A375 (cell line): ENCODE measurements around the genes PRR19, MEGF8, PSG8 and PINLYP.

DNA sequence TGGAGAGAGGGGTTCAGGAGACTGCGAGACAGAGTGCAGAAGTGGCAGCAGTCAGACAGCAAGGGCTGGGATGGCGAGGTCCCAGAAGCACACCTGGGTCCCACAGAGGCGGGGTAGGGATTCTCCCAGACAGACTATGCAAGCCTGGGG lies 2.1 kb downstream of the ERF start:
- RAMPAGE, long total RNA, result no peak

DNA sequence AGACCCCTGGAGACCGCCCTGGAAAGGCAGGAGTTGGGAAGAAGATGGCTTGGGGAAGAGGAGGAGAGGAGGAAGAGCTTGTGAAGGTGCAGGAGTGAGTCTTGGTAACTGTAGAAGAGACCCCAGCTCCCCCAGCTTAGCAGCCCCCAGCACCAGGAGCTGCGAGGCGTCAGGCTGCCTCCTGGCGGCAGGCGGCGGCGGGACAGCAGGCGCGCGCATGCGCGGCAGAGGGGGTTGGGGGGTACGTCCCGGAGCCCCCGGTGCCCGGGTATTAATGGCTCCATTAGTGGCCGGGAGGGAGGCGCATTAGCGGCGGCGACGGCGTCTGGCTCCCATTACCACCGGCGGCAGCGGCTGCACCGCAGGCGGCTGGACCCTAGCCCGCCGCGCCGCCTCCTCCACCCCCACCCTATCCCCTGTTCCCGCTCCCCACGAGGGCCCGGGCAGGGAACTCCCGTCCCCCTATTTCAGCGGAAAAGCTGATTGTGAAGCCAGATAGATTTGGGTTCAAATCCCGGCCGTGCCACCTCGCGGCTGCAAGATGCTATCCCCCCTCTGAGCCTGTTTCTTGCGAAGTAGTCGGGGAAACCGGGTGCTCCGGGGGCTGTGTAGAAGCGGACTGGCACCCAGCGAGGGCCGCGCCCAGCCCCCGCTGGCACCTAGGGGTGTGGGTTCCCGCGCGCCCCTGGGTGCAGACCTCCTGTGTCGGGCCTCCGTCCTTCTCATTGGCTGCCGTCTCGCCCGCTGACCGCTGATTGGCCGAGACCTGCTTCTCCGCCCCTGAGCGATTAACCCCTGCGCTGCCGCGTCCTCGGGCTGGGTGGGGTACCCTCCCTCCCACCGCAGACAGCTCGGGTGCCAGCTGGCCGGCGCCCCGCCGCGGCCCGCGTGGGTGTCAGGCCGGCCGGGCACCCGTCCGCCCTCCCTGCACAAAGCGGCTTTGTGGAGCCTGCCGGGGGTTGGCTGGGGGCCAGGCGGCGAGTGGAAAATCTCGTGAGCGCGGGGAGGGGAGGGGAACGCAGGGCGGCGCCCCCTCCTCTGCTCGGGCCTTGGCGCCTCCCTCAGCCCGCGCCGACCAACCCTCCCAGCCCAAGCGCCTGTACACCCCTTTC lies 11.1 kb downstream of the CIC start:
- RAMPAGE, long total RNA, result no peak

DNA sequence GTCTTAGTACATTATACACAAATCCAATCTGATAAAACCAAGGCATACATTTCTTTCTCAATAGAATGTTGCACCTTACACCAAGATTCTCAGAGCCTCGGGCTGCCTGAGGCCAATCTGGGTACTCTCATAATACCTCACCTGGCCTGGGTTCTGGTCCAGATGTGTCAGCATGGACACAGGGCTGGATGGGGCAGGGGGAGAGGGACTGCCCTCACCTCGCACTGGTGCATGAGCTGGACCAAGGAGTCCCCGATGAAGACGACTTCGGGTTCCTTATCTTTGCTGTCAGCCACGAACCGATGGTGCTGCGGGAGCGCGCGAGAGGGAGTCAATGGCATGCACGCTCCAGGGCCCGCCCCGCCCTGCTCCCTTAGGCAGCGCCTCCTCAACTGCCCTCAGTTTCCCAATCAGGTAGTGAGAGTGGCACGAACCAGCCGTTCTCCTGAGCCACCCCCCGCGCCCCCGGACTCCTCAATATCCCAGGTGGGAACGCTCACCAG lies at the start of gene PRR19:
Gene PRR19 (plus strand): TSS at position 401 of the 503 bp plus-strand sequence.
- RAMPAGE, long total RNA, result no peak

DNA sequence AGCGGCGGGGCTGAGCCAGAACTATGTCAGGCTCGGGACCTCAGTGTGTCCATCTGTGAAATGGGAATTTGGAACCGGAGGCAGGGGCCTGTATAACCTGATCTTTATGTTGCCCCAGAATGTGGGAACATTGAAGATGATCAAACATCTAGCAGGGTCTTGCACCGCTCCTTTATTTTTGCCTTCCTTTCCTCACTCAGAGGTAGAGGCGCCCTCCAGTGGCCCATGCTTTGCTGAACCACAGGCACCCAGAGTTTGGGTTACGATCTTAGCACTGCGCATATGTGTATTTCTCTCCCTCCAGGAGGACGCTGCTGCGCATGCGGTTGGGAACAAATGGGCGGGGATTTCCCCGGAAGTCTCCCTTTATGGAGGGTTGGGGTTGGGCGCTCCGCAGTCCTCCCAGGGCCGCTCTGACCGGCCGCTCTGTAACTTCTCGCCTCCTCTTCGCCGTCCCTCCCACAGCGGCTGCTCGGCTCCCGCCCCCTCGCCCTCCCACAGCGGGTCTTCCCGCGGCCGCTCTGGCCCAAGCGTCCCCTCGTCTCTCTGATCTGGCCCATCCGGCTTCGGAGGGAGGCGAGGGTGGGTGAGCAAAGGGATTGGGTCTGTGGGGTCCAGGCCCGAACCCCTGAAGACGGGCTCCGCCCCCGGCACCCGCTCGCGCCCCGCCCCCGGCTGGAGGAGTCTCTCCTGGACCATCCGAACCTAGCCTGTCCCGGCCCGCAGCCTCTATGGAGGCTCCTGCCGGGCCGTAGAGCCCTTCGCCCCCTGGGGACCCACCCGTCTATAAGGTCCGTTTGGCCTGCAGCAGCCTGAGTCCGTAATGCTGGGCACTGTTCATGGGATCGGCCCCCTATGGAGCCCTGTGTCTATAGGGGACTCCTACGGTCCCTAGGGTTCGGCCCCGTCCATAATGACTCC lies at the start of gene MEGF8:
Gene MEGF8 (plus strand): TSS at position 541 of the 921 bp plus-strand sequence.
- RAMPAGE, long total RNA, result no peak

- RAMPAGE, long total RNA, result no peak
Measured at GRCh38 chr19:42397007-42398284, 7.3 kb upstream of the CNFN start.

DNA sequence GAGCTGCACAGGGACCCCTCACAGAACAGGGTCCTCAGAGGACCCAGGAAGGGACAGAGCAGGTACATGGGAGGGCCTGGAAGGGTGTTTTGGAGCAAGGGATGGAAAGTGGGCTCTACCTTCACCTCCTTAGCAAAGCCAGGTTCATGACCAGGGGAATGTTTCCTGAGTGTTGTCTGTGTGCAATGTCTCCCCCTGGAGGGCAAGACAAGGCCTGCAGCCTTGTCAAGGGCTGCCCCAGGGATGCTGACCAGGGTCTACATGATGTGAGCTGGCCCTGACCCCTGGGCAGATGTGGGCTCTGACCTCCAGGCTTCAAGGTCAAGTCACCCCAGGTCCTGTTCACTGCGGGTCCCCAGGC lies 946 bp upstream of the CEACAM1 start:
- RAMPAGE, long total RNA, result no peak

DNA sequence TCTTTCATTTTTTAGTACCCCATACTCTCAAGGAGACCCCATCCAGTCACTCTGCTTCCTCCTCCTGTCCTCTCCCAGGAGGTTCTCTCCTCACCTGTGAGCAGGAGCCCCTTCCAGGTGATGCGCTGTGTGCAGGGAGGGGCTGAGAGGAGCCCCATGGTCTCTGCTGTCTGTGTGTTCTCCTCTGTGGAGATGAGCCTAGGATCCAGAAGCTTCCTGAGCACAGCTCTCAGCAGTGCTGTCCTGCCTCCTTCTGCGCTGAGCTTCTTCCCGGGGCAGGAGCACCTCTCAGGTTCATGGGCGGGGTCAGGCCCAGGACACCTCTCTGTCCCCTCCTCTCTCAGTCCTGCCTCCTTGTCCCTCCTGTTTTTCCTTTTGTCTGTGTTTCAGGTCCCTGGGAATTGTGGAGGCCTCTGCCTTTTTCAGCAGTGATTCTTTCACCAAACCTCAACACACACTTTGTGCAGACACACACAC lies at the start of gene PSG8:
Gene PSG8 (minus strand): TSS at position 255 of the 477 bp plus-strand sequence.
- RAMPAGE, long total RNA, result no peak

DNA sequence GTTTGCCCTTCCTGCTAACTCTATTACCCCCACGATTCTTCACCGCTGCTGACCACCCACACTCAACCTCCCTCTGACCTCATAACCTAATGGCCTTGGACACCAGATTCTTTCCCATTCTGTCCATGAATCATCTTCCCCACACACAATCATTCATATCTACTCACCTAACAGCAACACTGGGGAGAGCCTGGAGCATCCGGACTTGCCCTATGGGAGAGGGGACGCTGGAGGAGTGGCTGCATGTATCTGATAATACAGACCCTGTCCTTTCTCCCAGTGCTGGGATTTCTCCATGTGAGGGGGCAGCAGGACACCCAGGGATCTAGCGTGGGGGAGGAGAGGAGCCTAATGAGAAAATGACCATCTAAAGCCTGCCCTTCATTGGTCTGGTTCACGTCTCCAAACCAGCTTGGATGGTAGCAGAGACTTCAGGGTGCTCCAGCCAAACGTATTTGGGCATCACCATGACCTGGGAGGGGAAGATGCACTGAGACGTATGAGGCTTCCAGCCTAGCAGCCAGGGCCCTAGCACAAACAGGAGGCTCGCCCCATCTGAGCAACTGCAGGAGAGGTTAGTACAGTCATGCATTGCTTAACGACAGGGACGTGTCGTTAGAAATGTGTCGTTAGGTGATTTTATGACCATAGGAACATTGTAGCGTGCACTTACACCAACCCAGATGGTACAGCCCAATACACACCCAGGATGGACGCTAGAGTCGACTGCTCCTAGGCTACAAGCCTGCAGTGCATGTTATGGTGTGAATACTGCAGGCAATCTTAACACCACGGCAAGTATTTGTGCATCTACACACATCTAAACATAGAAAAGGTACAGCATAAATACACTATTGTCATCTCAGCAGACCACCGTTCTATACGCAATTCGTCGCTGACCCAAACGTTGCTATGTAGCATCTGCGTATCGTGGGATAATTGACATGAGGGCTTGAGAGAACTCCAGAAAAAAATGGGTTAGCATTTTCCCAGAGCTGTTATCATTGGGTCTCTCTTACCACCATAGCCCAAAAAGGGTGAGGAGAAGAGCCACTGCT lies 9.1 kb downstream of the CD177 start:
- RAMPAGE, long total RNA, result no peak

DNA sequence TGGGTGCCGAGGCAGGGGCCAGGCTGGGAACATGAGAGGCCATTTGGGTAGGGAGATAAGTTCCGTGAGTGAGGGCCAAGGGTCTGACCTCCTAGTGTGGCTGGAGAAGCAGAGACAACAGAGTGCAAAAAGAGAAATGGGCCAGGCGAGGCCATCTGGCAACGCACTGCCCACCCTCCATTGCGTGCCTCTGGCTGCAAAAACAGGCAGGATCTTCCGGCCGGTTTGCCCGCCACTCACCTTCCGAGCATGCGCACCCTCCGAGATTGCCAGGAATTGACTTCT lies 262 bp upstream of the TEX101 start:
- RAMPAGE, long total RNA, result no peak

- RAMPAGE, long total RNA, result no peak
Measured at GRCh38 chr19:43575370-43576450, at the start of gene PINLYP. Gene PINLYP, plus strand, starts transcription at chr19:43575801.

DNA sequence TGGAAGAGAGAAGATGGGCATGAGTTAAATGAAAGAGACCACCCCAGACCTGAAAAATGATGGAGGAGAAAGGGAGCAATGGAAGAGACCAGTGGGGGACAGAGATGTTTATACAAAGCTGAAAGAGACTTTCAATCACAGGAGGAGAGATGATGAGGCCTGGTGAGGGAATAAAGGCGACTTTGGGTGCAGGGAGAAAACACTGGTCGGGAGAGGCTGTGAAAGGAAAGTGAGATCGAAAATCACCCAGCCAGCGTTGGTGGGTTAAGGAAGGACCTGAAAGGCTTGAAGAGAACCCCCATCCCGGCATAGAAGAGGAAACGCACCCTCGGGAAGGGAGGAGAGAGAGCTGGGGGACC lies 4.3 kb downstream of the PINLYP start:
- RAMPAGE, long total RNA, result no peak

DNA sequence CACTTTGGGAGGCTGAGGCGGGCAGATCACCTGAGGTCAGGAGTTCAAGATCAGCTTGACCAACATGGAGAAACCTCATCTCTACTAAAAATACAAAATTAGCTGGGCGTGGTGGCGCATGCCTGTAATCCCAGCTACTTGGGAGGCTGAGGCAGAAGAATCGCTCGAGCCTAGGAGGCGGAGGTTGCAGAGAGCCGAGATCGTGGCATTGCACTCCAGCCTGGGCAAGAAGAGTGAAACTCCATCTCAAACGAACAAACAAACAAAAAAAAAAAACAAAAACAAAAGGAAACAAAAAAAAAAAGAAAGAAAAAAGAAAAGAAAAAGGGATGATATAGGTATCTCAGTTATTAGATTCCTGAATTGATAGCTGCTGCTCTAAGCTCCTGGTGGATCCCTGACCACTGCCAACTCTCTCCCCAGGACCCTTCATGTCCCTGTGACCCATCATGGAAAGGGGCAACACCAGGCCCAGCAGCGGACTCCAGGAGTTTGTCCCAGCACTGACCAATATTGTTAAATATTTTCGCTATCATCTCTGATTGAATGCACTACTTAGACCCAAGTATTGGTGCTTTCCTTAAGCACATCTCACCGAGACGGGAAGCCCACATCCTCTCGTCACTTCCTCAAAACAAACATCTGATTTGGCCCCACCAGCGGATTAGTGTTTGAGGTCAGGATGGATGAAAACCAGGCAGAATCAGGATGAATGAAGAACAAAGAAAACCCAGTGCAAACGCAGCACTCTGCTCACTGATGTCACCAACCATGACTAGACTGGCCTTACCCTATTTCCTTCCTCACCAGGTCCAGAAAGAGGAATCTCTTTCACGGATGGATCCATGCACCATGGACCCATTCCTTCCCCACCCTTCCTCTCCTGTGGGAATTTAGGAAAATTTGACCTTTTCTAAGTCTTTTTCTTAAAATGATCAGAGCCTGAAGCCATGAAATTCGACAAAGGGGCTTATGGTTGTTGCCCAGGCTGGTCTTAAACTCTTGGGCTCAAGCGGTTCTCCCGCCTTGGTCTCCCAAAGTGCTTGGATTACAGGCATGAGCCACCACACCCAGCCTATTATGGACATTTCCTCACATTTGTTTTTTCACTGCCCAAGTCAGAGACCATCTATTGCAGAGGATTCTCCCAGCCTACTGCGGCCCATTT lies 6.1 kb downstream of the PLAUR start:
- RAMPAGE, long total RNA, result no peak

GRCh38 chr19:43700849-43701889 lies 14.7 kb upstream of the IRGC start:
- RAMPAGE, long total RNA, result no peak

GRCh38 chr19:44260167-44260864 lies 630 bp downstream of the ZNF233 start:
- RAMPAGE, long total RNA, result no peak

DNA sequence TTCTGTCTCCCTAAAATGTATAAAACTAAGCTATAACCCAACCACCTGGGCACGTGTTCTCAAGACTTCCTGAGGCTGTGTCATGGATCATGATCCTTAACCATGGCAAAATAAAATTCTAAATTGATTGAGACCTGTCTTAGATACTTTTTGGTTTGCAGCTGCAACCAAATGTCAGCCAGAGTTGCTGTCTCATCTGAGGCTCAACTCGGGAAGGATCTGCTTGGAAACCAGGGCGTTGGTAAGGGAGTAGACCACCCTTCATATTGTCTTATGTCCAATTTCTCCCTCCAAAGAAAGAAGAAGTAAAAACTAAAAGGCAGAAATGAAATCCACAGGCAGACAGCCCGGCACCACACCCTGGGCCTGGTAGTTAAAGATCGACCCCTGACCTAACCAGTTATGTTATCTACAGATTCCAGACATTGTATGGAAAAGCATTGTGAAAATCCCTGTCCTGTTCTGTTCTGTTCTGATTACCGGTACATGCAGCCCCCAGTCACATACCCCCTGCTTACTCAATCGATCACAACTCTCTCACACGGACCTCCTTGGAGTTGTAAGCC lies 23.0 kb upstream of the IGSF23 start:
- RAMPAGE, long total RNA, result no peak

DNA sequence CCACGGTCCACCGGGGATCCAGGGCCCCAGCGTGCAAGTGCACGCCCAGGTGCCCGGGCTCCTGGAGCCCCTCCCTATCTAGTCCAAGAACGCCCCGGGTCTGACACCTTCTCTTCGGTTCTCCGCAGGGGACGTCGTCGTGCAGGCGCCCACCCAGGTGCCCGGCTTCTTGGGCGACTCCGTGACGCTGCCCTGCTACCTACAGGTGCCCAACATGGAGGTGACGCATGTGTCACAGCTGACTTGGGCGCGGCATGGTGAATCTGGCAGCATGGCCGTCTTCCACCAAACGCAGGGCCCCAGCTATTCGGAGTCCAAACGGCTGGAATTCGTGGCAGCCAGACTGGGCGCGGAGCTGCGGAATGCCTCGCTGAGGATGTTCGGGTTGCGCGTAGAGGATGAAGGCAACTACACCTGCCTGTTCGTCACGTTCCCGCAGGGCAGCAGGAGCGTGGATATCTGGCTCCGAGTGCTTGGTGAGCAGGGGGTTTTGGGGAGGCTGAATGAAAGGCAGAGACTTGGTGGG lies 3.4 kb downstream of the PVR start:
- RAMPAGE, long total RNA, result no peak

DNA sequence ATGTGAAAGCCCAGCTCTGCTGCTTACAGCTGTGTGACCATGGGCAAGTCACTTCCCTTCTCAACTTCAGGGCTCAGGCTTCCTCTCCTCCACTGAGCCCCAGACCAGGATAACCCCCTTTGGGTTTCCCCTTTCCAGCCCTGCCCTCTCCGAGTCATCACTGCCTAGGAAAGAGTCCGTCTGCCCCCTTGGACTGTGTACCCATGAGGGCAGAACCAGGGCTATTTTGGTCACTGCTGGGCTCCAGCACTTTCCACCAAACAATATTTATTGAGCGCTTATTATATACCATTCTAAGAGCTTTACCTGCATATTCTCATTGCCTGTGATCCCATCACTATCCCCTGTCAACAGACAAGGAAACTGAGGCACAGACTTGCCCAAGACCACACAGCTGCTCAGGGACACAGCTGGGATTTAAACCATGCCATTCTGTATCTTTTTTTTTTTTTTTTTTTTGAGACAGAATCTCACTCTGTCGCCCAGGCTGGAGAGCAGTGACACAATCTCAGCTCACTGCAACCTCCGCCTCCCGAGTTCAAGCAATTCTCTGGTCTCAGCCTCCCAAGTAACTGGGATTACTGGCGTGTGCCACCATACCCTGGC lies 5.4 kb downstream of the PVR start:
- RAMPAGE, long total RNA, result no peak

DNA sequence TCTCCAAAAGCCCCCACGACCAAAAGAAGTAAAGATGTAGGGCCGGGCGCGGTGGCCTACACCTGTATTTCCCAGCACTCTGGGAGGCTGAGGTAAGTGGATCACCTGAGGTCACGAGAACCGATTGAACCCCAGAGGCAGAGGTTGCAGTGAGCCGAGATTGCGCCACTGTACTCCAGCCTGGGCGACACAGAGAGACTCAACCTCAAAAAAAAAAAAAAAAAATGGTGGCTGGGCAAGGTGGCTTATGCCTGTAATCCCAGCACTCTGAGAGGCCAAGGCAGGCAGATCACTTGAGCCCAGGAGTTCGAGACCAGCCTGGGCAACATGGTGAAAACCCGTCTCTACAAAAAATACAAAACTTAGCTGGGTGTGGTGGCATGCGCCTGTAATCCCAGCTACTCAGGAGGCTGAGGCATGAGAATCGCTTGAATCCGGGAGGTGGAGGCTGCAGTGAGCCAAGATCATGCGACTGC lies 21.9 kb upstream of the BCL3 start:
- RAMPAGE, long total RNA, result no peak

DNA sequence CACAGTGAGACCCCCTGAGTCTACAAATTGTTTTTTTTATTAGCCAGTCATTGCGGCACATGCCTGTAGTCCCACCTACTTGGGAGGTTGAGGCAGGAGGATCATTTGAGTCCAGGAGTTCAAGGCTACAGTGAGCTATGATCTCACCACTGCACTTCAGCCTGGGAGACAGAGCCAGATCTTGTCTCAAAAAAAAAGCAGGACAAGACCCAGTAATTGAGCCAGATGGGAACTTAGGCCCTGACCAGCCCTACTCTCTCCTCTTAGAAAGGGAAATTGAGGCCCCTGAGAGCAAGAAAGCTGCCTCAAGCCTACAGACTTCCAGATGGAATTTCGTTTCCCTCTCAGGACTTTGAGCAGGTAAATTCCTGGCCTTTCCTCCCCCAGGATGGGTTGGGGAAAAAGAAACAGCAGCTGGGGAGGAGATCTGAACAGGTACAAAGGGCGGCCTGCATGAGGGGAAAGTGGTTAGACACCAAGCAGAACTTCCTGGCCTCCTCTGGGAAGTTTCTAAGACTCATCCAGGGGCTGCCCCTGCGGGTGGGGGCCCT lies 3.7 kb upstream of the BCL3 start:
- RAMPAGE, long total RNA, result no peak

DNA sequence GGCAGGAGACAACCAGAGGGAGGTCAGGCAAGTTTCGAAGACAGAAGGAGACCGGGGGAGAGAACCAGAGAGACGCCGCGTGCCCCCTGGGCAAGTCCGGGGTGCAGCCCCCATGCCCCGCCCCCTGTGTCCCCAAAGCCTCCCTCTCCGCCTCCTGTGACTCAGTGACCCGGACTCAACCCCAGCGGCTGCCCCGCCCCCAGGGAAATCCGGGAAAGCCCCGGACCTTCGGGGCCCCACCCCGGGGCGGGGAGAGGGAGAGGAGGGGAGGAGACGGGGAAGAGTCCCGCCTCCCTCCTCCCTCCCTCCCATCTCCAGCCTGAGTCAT lies 1.2 kb upstream of the BCL3 start:
- RAMPAGE, long total RNA, result no peak